NT2/D1 (cell line): ENCODE data around the genes ATP11C, SOX3, SPANXD and MAGEC1.

- RRBS, 2 experiments, result under 1 to 1% methylated on average over 21 of the region's 69 CpGs
Measured at GRCh38 chrX:136147455-136148175, 49.2 kb upstream of the FHL1 start.

GRCh38 chrX:136195443-136195660 is 1.5 kb upstream of the FHL1 start:
- RRBS, 2 experiments, result no CpG with 5 or more reads among the region's 3 CpGs

- RRBS, 2 experiments, result no CpG with 5 or more reads among the region's 18 CpGs
Measured at GRCh38 chrX:136205711-136206712, 9.2 kb downstream of the FHL1 start.

GRCh38 chrX:136868353-136869409 is 11.8 kb downstream of the RBMX start:
- RRBS, 2 experiments, result no CpG with 5 or more reads among the region's 9 CpGs

DNA sequence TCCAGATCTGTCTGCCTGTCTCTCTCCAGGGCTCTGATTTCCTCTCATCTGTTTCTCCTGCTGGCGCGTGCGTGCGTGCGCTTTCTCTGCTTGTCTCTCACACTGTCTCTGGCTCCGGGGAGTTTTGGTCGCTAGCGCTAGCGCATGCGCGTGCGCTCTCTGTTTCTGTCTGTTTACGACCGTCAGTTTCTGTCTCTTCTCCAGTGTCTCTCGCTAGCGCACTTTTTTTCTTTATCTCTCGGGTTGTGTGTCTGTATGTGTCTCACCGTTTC is 1.9 kb downstream of the GPR101 start:
- RRBS, 2 experiments, result no CpG with 5 or more reads among the region's 18 CpGs

GRCh38 chrX:137550465-137551055 is 15.4 kb upstream of the ZIC3 start:
- RRBS, 2 experiments, result 2% methylated on average over 5 of the region's 41 CpGs

DNA sequence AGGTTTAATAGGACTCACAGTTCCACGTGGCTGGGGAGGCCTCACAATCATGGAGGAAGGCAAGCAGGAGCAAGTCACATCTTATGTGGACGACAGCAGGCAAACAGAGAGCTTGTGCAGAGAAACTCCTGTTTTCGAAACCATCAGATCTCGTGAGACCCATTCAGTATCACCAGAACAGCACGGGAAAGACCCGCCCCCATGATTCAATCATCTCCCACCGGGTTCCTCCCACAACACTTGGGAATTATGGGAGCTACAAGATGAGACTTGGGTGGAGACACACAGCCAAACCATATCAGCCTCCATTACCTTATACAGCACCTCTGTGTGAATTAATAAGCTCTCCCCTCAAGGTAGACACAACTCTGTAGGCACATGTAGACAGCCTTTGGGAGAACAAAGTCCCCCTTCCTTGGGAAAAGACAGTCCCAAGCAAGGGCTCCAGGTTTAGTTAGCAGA is 279.0 kb upstream of the FGF13 start:
- RRBS, 2 experiments, result no CpG with 5 or more reads among the region's 7 CpGs

DNA sequence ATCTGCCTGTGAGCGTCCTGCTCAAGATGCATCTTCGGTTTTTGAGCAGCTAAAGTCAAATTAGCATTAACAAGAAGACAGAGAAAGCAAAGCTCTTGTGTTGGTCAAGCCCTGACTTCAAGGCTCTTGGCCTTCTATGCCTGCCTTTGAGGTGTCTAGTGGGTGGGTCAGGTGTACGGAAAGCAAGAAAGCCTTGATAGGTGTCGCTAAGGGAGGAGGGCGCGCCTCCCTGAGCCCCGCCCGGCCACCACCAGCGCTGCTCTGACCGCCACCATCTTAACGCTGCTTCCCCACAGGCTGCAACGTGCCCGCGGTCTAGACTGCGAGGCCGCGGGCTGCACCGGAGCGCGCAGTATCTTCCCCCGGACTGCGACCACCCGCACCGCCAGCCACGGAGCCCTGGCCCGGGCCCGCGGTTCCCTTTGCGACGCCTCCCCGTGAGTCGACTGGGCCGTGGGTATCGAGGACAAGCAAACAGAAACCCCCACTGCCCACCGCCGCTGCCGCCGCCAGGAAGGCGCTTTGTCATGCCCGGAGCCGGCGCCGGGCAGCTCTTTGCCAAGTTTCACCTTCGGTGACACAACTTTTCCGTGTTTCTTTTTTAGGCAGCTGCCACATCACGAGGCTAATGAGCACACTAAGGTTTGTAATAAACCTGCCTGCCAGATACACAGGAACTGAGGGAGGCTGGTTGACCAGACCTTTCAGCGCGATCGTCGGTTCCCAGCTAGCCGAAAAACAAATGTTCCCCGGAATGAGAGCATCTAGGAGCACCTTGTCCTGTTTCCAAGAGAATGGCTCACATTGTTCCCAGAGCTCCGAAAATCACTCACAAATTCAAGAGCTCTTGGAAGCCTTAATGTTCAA is 335.8 kb upstream of the F9 start:
- RRBS, 2 experiments, result 98% methylated on average over 6 of the region's 53 CpGs

DNA sequence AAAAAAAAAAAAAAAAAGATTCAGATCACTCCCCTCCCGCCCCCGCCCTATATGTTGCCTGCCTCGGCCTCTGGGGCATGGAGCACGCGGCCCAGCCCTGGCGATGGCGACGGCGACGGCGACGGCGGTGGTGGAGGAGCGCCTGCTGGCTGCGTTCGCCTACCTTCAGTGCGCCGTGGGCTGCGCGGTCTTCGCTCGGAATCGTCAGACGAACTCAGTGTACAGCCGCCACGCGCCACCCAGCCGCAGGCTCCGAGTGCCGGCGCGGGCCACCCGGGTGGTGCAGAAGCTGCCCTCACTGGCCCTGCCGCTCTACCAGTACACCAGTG is 83.8 kb upstream of the F9 start:
- RRBS, 2 experiments, result no CpG with 5 or more reads among the region's 34 CpGs

- RRBS, 2 experiments, result no CpG with 5 or more reads among the region's 3 CpGs
Measured at GRCh38 chrX:139782465-139783135, 74.6 kb upstream of the MCF2 start.

GRCh38 chrX:139924685-139925060 is 8.2 kb downstream of the ATP11C start:
- RRBS, 2 experiments, result no CpG with 5 or more reads among the region's 5 CpGs

DNA sequence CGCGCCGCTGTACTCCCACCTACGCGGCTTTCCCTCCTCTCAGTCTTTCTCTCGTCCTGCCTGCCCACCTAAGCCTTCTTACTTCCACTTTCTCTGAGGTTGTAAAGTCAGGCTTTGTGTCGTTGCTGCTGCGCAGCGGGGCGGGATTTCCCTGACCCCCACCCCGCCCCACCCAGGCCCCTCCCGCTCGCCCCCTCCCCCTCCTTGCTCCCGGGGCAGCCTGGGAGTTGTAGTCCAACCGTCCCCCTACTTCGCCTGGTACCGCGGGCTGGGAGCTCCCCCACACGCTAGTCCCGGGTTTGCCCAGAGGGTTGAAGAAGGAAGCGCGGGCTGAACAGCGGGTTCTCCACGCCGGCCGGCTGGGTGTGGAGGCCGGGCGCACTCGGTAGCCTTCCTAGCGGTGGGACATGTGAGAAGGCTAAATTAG is at the start of gene ATP11C:
ATP11C (minus strand) TSS at position 121 of the 427 bp plus-strand sequence.
- RRBS, 2 experiments, result 0 to 3% methylated on average over 11 of the region's 30 CpGs

GRCh38 chrX:140070353-140070779 is 21.1 kb upstream of the ENSG00000230707 start:
- RRBS, 2 experiments, result no CpG with 5 or more reads among the region's 2 CpGs

- RRBS, 2 experiments, result 1 to 2% methylated on average over 19 to 38 of the region's 54 CpGs
Measured at GRCh38 chrX:140439031-140439913, 65.6 kb downstream of the SOX3 start.

GRCh38 chrX:140504939-140505160 is at the start of gene SOX3:
Gene SOX3, minus strand, starts transcription at chrX:140505069.
- RRBS, 2 experiments, result 0 to 8% methylated on average over 2 of the region's 16 CpGs

- RRBS, 2 experiments, result under 1 to 2% methylated on average over 8 to 12 of the region's 69 CpGs
Measured at GRCh38 chrX:140505161-140506220, 622 bp upstream of the SOX3 start.

GRCh38 chrX:140918537-140919049 is 83.8 kb upstream of the SPANXB1 start:
- RRBS, 2 experiments, result no CpG with 5 or more reads among the region's 11 CpGs

- RRBS, 2 experiments, result no CpG with 5 or more reads among the region's 10 CpGs
Measured at GRCh38 chrX:141698594-141699039, at the start of gene SPANXD. Gene SPANXD, minus strand, starts transcription at chrX:141698739.

DNA sequence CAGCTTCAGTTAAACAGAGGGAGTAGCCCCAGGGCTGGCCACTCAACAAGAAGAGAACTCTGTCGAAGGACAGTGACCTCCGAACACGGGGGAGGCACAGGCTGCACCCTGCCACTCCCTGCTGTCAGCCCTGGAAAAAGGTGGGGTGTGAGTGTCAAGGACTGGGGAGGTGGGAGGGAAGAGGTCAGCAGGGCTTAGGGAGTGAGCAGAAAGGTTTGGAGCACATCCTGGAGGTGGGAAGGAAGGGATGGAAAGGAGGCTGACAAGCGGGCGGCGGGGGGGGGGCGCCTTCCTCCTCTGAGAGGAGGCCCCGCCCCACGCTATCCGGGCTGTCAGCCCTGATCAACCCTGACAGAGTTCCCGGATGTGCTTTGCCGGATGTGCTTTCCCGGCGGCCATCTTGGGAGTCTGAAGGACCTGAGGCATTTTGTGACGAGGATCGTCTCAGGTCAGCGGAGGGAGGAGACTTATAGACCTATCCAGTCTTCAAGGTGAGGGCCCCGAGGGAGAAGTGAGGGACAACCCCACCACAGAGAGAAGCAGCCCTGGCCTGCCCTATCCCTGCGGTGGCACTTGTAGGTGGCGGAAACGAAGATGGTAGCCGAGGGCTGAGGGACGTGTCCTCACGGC is at the start of gene MAGEC1:
MAGEC1 (plus strand) TSS at position 407 of the 630 bp plus-strand sequence.
- RRBS, 2 experiments, result no CpG with 5 or more reads among the region's 24 CpGs